Peyer's patch (tissue), 4 donors: ENCODE results near the gene CPVL.

GRCh38 chr7:27170766-27171006 lies 3.4 kb downstream of the HOXA10 start:
- PRO-cap: no peak
- RAMPAGE, long total RNA, 4 experiments: no peak in any of the 4 experiments

- PRO-cap: no peak
- RAMPAGE, long total RNA, 4 experiments: no peak in any of the 4 experiments
These were observed 3.1 kb upstream of the HOXA13 start for GRCh38 chr7:27202756-27203632.

GRCh38 chr7:27346659-27347691 lies 104.4 kb downstream of the EVX1 start:
- PRO-cap: no peak
- RAMPAGE, long total RNA, 4 experiments: no peak in any of the 4 experiments

DNA sequence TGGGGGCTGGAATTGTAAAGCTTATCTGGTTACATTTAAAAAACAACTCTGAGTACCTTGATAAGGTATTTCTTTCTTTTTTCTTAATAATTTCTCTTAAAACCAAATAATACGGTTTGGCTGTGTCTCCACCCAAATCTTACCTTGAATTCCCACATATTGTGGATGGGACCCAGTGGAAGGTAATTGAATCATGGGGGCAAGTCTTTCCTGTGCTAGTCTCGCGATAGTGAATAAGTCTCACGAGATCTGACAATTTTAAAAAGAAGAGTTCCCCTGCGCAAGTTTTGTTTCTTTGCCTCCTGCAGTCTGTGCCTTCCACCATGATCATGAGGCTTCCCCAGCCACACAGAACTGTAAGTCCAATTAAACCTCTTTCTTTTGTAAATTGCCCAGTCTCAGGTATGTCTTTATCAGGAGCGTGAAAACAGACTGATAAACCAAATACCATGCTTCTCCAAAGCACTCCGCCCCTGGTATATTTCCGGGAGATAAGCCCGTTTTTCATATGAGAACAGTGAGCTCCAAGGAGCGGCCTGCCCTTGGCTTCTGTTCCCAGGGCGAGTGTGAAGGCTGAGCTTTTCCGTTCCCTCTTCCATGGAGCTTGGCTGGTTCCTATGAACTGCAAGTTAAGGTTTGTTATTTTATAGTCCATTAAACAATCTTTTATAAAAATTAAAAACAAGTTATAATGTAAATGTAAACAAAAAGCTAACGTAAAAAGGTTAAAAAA lies 118.9 kb downstream of the EVX1 start:
- PRO-cap: no peak
- RAMPAGE, long total RNA, 4 experiments: no peak in any of the 4 experiments

DNA sequence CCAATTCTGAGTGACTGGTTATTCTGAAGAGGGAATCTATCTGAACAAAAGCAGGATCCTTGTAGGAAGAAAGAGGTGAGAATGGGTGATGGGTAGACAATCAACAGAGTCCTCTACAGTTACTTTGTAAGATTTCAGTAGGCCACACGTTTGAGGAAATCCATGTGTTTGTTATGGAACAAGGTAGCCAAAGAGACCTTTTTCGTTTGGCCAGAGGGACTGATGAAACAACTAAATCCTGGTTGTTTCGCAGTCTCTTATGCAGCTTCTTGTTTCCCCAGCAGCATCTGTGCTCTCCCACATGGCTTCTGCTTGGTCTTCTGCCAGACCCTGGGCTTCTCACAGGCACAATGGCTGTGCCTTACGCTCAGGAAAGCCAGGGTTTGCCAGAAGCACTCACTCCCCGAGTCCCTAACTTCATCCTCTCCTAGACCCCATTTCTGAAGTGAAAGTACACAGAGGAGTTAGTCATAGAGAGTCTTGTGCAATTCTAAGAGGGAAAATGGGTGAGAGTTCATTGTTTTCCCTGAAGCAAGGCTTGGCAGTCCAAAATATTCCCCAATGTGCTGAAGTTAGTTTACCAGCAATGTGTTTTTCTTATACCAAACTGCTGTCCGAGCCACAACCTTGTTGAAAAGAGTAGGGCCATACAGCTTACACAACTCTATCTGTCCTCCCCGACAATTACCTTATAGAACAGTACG lies 121.7 kb downstream of the EVX1 start:
- PRO-cap: bidirectional peak, plus-strand start at position 600 of the sequence, minus-strand start at position 442 of the sequence
- RAMPAGE, long total RNA, 4 experiments: no peak in any of the 4 experiments

- PRO-cap: no peak
- RAMPAGE, long total RNA, 4 experiments: start-site peak on the minus strand in 1 of 4 experiments, at chr7:27604287-27604391 at its widest, 11 reads per replicate
These were observed 58.6 kb downstream of the HIBADH start for GRCh38 chr7:27603711-27604899.

DNA sequence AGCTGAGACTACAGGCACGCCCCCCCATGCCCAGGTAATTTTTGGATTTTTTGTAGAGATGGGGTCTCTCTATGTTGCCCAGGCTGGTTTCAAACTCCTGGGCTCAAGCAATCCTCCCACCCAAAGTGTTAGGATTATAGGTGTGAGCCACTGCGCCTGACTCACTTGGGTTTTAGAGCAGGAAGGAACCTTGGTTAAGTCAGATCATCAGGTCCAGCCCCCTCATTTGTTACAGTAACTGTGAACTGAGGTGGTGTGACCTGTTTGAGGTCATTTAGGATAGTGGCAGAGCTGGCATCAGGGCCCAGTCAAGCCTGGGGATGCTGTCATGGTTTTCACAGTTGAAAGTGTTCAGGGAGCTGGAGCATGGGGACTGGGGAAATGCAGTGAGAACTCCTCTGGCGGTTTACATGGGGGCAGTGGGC lies 159.6 kb downstream of the TAX1BP1 start:
- PRO-cap: no peak
- RAMPAGE, long total RNA, 4 experiments: no peak in any of the 4 experiments

GRCh38 chr7:27921157-27921460 lies 181.1 kb downstream of the TAX1BP1 start:
- PRO-cap: no peak
- RAMPAGE, long total RNA, 4 experiments: no peak in any of the 4 experiments

DNA sequence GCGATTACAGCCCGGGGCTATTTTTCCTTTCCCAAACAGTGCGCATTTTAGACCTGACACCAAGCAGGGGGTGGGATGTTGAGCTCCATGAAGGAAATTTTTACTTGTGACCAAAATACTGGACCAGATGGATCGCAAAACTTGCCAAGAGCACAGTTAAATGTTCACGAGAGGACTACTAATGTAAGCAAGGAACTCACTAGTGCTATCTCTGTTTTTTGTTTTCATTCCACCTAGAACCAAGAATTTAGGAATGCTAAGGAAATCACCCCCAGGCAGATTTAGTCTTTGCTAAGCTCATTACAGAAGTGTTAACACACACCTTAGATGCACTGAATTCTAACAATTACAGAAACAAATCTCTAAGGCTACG lies 114.8 kb downstream of the JAZF1 start:
- PRO-cap: no peak
- RAMPAGE, long total RNA, 4 experiments: no peak in any of the 4 experiments

- PRO-cap: no peak
- RAMPAGE, long total RNA, 4 experiments: no peak in any of the 4 experiments
These were observed 77.6 kb downstream of the JAZF1 start for GRCh38 chr7:28102850-28103565.

DNA sequence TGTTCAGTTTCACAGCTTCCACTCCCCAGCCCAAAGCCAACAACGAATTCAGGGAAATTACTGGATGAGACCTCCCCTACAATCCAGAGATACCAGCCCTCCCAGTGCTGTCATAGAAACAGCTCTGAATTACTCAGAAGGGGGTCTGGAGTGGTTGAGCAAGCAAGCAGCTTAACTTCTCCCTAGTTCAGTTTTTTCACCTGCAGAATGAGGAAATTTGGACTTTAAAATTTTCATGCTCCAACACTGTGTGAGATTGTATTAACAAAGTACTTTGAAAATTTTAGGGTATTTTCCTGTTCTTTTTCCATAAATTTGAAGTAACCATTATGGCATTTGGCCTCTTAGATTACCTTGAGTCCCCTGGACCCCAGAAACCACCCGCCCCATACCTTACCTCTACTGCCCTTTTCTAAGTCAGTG lies 260.3 kb downstream of the CREB5 start:
- PRO-cap: no peak
- RAMPAGE, long total RNA, 4 experiments: no peak in any of the 4 experiments

- PRO-cap: no peak
- RAMPAGE, long total RNA, 4 experiments: no peak in any of the 4 experiments
These were observed 272.8 kb downstream of the CREB5 start for GRCh38 chr7:28685118-28685504.

DNA sequence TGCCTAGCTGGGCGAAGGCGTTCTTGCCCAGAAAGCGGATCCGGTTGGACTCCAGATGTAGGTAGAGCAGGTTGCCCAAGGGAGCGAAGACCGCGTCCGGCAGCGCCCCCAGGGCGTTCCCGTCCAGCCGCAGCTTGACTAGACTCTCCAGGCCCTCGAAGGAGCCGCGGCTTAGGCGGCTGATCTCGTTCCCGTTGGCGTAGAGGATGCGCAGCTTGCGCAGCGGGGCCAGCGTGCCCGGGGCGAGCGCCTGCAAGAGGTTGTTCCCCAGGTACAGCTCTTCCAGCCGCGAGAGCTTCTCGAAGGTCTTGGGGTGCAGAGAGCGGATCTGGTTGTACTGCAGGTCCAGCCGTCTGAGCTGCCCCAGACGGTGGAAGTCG lies 703 bp downstream of the TRIL start:
- PRO-cap: no peak
- RAMPAGE, long total RNA, 4 experiments: no peak in any of the 4 experiments

DNA sequence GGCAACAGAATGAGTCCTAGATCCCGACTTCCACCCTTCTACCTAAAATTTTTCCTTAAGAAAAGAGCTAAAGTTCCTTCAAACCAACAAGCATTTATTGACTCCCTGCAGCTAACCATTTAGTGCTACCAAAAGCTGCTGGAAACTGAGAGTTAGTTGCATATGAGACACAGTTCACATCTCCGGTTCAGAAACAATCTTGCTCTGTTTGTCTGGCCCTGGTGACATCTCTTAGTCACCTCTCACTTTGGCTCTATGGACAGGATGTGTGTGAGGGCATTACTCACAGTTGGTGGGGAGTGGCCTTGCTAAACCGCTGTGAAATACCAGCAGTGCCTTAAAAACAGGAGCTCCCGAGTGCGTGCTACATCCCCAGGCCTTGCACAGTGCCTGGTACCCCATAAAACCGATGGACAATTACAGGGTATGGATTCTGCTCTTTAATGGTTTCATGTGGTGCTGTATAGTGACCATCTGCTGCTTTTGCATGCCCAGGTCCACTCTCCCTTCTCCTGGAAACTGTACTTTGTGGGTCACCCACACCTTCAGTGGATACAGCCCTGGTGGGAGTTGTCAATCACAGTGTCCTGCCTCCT lies 77.2 kb upstream of the TRIL start:
- PRO-cap: no peak
- RAMPAGE, long total RNA, 4 experiments: no peak in any of the 4 experiments

- PRO-cap: bidirectional peak, plus-strand start at chr7:29146591, minus-strand start at chr7:29146537
- RAMPAGE, long total RNA, 4 experiments: start-site peak on the minus strand in 3 of 4 experiments, at chr7:29146451-29146538 at its widest, 14 to 121 reads per replicate
These were observed at the start of gene CPVL for GRCh38 chr7:29146308-29147121. Gene CPVL (minus strand): TSS chr7:29146537.

DNA sequence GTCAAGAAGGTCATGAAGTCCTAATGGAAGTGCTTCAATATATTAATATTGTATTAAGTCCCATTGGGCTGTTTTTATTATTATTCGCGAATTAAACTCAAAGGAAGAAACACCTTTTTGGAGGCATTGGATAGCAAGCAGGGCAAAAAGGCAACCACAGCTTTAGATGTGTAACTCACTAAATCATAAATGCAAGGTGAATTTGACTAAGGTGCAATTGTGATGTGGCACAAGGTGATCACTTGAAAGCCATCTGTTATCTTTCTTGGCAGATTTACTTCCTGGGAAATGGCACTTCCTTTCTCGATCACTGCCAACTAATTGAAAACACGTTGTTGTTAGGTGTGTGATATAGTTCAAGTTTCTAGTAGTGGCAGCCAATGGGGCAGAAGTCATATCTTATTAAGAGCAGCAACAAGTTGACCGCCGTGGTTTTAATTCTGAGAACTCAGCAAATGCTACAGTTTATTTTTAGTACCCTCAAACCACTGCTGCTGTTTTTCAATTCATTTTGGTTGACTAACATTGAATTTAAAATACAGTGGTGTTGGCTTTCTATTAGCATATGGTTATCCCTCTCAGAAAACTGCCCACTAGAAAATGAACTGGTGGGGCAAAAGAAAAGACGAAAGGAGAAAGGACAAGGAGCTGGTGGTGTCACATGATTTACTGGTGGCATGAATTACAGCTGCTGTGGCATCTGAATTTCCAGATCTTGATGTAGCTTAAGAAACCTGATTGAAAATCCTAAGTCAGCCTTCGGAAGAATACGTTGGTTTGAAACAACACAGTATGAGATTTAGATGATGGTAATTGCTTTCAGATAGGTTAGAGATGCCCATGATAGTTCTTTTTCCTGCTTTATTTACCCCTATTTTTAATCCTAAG lies 1.7 kb downstream of the CHN2 start:
- PRO-cap: unidirectional peak, minus-strand start at position 312 of the sequence
- RAMPAGE, long total RNA, 4 experiments: no peak in any of the 4 experiments

GRCh38 chr7:29246529-29247315 lies 52.1 kb downstream of the CHN2 start:
- PRO-cap: no peak
- RAMPAGE, long total RNA, 4 experiments: no peak in any of the 4 experiments

GRCh38 chr7:29282846-29283390 lies 88.3 kb downstream of the CHN2 start:
- PRO-cap: no peak
- RAMPAGE, long total RNA, 4 experiments: no peak in any of the 4 experiments

- PRO-cap: no peak
- RAMPAGE, long total RNA, 4 experiments: no peak in any of the 4 experiments
These were observed 75.5 kb upstream of the PRR15 start for GRCh38 chr7:29488170-29488509.

- PRO-cap: no peak
- RAMPAGE, long total RNA, 4 experiments: no peak in any of the 4 experiments
These were observed 36.2 kb upstream of the WIPF3 start for GRCh38 chr7:29770030-29770613.